Neural progenitor cell (in vitro differentiated cells): ENCODE measurements around a stretch of chr12.

DNA sequence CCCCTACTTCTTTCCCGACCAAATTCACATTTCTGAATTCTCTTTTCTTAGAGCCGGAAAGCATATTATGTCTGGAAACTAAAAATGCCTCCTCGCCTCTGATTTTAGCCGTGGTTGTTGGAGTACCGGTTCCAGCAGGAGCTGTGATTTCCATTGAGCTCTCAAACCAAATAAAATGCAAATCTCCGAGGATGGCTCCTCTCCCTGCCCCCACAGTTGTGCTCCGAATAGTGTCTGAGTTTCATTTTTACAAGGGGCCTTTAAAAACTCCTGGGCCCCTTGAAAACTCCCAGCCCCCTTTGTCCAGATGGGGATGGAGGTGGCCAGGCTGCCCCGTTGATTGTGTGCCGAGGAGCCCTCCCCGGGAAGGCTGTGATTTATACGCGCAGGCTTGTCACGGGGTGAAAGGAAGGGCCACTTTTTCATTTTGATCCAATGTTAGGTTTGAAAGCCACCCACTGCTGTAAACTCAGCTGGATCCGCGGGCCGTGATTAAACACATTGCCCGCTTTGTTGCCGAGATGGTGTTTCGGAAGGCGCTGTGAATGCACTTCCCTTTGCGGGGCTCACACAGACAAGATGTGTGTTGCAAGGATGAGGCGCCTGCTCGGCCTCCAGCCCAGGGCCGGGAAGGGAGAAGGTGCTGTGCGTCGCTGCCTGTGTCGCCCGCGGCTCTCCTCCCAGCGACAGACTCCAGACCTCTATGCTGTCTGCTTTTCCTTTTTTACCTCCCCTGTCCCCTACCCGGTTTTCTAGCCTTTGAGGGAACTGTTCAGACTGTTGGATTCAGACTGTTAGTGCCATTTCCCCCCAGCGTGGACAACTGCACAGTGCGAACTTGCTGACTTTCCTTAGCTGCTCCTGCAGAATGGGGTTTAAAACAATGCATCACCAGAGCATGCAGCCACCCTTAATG is 98.8 kb downstream of the TMEM132C start:
- RAMPAGE, long total RNA: no peak

GRCh38 chr12:128388510-128389313 is 121.7 kb downstream of the TMEM132C start:
- RAMPAGE, long total RNA: no peak

GRCh38 chr12:128794485-128795317 is 29.1 kb downstream of the SLC15A4 start:
- RAMPAGE, long total RNA: no peak

DNA sequence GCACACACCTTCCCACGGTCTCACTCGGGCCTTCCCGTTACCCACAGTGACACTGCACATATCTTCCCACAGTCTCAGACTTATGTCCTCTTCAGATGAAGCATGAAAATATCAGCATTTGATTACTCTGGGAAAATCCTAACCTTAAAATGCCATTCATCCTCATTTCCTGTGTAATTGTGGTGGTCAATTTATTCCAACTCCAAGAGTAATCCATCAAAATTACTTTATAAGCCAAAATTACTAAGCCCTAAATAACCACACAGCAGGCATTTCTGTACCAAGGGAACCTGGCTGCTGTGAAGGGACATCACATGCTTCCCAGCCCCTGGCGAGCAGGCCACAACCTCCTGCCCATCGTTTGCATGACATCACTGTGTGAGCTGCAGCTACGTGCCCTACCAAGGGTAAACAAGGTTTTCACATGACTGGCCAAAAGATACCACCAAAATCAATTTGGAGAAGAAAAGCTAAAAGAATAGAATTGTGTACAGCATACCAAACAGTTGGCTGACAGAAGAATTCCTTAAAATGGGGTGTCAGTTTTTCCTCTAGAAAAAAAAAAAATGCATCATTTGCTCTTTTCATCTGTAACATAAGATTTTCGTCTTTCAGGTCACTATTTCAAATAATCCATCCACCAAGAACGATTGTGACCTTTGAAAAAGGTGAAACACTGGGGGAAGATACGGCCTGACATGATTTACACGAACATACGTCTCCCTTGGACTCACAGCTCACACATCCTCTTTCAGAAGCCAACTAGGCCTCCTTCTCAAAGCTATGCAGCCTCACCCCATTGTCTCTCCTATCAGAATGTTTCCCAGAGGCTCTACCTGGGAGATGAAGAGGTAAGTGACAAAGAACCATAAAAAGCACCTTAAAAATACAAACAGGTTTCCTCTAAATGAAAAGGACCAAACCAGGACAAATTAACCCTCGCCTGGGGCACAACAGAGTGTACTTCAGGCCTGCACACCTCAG is 5.9 kb downstream of the SLC15A4 start:
- RAMPAGE, long total RNA: no peak

DNA sequence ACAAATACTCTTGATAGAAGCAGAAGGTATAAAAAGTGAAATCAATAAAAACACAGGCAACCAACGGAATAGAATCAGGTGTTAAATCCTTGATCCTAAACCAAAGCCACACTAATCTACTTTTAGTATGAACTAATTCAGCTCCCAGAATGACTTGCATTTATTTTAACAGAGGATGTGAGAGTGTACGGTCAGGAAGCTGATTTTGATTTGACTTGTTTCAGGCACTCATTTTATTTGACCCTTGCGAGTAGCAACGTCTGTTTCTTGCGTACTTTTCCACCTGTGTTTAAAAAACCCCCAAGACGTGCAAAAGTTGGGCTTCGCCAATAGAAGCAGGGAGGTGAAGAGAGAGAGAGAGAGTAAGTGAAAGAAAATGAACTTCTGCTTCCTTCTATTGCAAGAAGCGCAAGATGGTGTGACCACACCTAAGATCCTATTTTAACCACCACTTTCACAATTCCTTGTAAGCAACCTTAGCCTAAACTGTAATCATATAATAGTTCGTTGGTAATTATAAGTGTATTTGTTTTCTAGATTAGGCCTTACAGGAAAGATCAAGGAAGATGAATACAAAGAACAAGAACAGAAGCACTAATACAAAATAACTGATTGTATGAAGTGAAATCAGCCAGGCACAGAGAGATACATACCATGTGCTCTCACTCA is 6.8 kb upstream of the SLC15A4 start:
- RAMPAGE, long total RNA: no peak

- RAMPAGE, long total RNA: no peak
Observed at GRCh38 chr12:128857048-128857717, 3.9 kb downstream of the GLT1D1 start.

- RAMPAGE, long total RNA: no peak
Observed at GRCh38 chr12:129530783-129531488, 372.9 kb downstream of the TMEM132D start.

DNA sequence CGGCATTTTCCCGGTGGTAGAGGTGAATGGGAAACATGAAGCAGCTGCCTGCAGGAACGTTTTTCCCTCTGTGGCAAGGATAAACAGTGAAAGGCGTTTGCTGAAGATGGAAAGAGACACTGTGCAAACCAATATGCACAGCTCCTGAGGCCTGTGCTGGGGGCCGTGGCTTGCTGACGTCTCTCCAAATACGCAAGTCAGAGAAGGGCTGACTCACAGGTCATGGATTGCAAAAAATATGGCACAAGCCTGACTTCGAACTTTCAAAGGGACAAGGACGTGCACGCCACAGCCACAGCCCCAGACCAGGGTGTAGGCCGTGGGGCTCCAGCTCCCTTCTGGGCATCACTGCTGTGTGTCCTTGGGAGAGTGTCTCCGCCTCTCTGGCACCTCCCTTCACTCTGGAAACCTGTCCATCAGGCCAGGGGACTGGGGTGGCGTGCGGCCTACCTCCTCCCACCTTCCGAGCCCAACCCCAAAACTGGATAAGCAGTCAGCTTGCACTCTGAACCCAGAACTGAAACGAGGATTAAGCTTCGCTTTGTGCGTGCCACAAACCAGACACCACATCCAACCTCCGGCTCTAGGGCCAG is 22.2 kb upstream of the FZD10 start:
- RAMPAGE, long total RNA: no peak

DNA sequence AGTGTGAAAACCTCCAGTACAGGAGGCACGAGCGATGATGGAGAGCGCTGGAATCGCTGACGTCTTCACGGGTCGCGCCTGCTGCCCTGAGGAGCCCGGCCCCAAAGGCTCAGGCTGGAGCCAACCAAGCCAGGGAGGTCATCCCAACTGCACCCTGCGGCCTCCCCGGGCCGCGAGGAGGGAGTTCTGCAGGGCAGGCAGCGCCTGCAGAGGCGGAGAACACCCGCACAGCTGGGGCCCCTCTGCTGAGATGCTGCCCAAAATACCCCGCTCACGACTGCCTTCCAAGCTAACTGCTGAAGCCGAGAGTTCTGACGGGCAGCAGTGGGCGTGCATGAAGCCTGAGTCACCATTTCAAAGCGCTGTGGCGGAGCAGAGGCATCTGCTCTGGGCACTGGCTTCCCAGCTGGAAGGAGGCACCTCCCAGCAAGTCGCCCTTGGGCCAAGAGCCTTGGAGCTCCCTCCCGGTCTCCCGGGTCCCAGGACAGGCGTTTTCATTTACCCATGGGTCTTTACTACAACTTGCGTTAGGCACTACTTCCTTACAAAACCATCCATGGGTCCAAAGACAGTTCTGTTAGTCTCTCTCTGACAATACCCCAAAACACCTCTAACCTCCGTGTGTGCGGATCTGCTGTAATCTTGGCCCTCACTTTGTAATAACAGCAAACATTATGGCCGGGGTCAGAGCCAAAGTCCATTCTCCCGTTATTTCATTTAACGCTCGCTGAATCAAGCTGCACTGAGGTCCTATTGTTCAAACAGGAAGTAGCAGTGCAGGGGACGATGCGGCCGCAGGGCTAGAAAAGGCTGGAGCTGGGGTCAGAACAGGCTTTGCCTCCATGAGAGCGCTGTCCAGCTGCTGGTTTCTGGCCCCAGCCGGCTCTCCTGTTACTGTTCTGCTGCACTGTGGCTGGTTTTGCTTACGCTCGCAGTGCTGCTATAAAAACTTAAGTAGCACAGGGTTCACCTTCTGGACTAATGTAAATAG is 60.2 kb upstream of the RIMBP2 start:
- RAMPAGE, long total RNA: no peak

GRCh38 chr12:130960726-130961205 is 7.1 kb downstream of the ADGRD1 start:
- RAMPAGE, long total RNA: no peak

- RAMPAGE, long total RNA: no peak
Observed at GRCh38 chr12:131007114-131008011, 53.7 kb downstream of the ADGRD1 start.

DNA sequence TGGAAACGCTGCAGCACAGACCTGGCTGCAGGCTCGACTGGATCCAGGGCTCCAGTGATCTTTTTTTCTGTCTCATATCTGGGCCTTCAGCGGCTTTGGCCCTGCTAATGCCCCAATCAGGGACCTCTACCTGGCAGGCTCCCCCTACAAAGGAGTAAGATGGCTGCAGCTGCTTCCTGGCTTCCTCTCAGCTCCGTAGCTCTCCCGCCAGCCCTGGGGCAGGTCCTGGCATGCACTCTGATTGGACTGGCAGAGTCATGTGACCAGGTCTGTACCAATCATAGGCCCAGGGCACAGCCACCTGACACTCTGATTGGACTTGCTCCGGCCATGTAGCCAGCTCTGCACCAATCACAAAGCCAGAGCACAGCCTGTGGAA is 210.3 kb downstream of the ADGRD1 start:
- RAMPAGE, long total RNA: no peak

- RAMPAGE, long total RNA: no peak
Observed at GRCh38 chr12:131222075-131222768, 268.5 kb downstream of the ADGRD1 start.

DNA sequence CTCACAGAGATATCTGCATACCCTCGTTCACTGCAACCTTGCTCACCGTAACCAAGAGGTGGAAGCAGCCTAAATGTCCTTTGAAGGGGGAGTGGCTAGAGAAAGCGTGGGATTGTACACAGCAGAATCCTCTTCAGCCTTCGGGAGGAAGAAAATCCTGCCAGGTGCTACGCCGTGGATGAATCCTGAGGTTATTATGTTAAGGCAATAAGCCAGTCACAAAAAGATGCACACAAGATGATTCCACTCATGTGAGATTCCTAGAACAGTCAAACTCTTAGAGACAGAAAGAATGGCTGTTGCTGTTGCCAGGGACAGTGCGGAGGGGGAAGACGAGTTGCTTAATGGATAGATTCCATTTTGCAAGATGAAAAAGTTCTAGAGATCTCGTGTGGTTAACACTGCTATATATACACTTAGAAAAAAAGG is 39.6 kb upstream of the SFSWAP start:
- RAMPAGE, long total RNA: no peak

GRCh38 chr12:131757442-131757864 is 46.6 kb downstream of the SFSWAP start:
- RAMPAGE, long total RNA: no peak

DNA sequence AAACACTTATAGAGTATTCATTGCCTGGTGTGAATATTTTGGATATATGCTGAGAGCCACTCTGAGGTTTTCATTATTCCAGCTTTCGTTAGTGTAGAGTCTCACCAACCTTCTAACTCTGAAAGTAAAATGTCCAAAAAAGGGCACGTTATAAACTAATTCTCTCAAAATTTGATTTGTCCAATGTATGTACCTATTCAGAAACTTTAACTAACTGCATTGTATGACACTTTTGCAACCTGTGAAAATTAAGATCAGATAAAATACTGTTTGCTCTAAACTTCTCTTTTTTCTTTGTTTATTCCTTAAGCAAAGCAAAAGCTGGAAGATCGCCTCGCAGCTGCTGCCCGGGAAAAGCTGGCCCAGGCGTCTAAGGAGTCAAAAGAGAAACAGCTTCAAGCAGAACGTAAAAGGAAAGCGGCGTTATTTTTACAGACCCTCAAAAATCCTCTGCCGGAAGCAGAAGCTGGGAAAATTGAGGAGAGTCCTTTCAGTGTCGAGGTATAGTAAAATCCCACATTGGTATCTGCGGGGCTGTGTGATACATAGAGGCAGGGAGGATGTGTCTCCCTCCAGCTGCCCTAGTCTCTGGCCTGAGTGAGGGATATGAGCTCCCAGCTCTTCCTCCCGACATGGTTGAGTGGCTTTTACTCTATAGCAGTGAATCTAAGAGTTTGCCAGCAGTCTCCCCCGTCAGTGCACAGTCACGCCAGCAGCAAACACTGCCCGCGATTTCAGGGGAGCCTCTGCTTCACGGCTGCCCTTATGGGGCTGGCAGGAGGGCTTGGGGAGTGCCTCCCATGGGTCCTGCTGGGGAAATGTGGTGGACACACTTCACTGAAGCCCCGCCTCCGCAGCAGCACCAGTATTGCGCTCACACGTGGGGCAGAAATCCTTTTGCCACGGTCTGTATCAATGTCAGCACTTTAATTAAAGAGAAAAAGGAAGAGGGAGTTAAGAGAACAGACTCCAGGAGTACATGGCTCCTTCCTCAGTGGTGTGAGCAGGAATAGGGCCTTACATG is 55.2 kb downstream of the SFSWAP start:
- RAMPAGE, long total RNA: no peak

GRCh38 chr12:131895971-131896370 is 1.5 kb downstream of the ULK1 start:
- RAMPAGE, long total RNA: no peak

DNA sequence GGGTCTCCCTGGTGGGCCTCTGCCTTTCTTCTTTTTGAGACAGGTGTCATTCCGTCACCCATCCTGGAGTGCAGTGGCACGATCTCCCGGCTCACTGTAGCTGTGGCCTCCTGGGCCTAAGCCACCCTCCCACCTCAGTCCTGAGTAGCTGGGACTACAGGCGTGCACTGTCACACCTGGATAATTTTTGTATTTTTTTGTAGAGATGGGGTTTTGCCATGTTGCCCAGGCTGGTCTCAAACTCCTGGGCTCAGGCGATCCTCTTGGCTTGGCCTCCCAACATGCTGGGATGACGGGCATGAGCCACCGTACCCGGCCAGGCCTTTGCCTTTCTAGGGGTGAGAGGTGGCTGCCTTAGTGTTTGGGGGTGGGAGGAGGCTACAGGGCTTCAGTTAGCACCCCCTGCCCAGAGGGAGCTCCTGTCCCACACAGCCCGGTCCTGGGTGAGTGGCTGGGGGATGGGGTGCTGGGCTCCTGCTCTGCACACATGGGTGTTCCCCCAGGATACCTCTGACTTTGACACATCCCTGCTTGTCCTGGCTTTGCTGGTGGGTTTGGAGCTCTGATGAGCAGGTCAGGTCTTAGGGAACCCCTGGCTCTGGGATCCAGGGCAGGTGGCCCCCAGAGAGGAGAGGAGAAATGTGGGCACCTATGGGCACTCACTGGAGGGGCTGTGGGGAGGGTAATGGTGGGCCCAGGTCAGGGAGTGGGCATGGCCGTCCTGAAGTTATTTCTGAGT is 9.9 kb downstream of the ULK1 start:
- RAMPAGE, long total RNA: no peak

GRCh38 chr12:131927988-131928722 is 921 bp upstream of the PUS1 start:
- RAMPAGE, long total RNA: no peak

- RAMPAGE, long total RNA: no peak
Observed at GRCh38 chr12:132013449-132014128, 63.8 kb downstream of the EP400 start.